Fibroblast of the aortic adventitia (primary cell): ENCODE data around the gene MSI2.

DNA sequence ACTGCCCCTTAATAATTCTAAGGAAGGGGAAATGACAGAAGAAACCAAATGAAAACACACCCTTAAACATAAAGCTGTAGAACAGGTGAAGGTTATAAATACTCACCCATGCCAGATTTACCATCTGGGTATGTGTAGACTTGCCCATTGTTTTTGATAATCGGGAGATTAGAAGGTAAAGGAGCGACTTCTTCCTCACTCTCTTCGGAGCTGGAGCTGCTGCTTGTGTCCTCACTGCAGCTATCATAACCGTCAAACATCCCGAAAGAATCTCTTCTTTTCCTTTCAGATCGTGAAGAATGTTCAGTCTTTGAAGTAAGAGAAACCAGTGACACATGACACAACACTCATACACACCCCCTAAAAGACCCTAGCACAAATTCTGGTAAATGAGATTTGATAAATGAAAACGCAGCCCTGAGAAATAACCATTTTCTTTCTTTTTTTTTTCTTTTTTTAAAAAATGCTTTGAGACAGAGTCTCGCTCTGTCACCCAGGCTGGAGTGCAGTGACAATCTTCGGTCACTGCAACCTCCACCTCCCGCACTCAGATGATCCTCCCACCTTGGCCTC, 34.9 kb downstream of the MBTD1 start:
- CAGE, long polyA plus RNA, result no peak

- CAGE, long polyA plus RNA, result no peak
Measured at GRCh38 chr17:51258624-51259071, 1.2 kb downstream of the MBTD1 start.

DNA sequence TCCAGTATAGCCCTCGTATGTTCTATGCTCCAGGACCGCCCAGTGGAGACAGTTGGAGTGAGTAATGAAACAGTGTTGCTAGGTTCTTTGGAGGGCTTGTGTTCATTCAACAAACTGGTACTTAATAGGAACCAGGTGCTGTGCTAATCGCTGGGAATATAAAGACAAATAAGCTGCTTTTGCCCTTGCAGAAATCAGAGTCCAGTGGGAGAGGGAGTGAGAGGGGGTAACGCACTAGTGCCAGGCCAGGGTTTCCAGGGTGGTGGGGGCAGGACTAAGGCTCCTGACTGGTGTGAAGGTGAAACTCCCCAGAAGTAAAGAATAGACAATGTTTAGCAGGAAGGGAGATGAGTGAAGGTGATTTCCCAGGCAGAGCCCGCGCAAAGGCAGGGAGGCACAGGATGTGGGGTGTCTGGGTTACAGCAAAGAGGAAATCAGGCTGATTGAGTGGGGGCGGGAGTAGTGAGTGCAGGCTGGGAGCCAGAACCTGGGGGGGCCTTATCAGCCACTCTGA, 167.4 kb downstream of the UTP18 start:
- CAGE, long polyA plus RNA, result no peak

GRCh38 chr17:51430493-51431084, 170.2 kb downstream of the UTP18 start:
- CAGE, long polyA plus RNA, result no peak

DNA sequence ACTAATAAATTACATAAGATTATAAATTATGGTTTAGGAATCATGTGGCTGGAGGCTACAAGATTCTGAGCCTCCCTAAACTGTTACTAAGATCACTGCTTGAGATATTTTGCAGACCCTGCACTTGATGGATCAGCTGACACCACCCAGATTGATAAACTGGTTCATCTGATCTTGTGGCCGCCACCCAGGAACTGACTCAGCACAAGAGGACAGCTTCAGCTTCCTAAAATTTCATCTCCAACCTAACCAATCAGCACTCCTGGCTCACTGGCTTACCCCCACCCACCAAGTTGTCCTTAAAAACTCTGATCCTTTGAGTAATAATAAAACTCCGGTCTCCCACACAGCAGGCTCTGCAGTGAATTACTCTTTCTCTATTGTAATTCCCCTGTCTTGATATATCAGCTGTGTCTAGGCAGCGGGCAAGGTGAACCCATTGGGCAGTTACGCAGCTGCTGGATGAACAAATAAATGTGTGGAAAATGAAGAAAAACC, 174.8 kb downstream of the UTP18 start:
- CAGE, long polyA plus RNA, result no peak

- CAGE, long polyA plus RNA, result no peak
Measured at GRCh38 chr17:51435600-51435972, 175.2 kb downstream of the UTP18 start.

- CAGE, long polyA plus RNA, result no peak
Measured at GRCh38 chr17:52389634-52390045, 231.1 kb upstream of the CA10 start.

GRCh38 chr17:55090163-55090605, 121.6 kb downstream of the STXBP4 start:
- CAGE, long polyA plus RNA, result no peak

DNA sequence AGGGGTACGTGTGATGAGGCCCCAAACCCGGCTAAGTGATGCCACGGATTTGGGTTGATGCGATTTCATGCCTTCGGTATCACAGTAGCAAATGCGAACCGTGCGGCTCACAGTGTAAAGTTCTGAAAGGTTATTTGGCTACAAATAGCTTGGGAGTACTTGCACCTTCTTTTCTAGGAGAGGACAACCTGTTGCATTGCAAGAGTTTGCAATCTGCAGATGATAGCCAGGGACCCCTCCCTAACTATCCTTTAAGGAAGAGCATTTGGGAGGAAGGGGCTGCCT, 1.5 kb downstream of the HLF start:
- CAGE, long polyA plus RNA, result no peak

DNA sequence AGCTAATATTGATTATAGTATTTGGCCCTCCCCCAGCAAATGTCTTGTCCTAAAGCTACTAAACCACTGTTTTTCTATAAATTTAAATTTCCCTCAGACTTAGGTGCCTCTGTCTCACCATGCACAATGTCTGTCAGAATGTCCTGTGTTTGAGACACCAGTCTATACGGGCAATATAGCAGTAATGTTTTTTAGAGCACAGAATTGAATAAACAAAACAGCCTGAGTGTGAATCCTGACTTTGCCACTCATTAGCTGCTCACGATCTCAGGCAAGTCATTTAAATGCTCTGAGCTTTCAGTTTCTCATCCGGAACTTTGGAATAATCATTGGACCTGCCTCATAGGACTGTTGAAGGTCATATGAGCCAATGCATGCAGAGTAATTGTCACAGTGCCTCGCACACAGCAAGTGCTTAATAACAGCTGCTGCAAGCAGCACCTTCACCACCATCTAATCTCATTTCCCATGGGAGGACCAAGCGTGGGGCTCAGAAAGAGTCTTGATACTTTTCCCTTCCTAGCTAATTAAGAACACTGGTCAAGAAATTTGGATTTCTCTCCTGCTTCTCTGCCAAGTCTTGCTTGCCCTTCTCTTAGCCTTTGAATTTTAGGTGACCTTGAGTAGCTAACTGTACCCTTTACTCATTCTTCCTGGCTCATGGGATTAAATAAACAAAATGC, 9.8 kb downstream of the HLF start:
- CAGE, long polyA plus RNA, result no peak

DNA sequence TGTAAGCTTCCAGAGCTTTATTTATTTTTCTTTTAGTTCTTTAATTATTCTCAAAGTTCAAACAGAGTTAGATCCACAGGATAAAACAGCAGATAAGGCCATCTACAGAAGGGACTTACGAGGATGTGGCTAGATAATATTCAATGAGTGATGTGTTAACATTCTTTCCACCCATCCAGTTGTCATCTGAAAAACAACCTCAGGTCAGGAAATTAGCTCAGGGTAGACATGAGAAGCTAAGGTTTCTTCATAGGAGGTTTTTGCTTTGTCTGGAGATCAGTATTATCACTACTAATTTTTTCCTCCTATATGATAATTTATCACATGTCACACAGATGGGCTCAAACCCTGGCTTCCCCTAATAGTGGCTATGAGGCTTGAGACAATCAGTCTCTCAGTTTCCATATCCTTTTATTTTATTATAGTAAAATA, 25.3 kb upstream of the MMD start:
- CAGE, long polyA plus RNA, result no peak

GRCh38 chr17:55530165-55530508, 108.5 kb upstream of the MMD start:
- CAGE, long polyA plus RNA, result no peak

DNA sequence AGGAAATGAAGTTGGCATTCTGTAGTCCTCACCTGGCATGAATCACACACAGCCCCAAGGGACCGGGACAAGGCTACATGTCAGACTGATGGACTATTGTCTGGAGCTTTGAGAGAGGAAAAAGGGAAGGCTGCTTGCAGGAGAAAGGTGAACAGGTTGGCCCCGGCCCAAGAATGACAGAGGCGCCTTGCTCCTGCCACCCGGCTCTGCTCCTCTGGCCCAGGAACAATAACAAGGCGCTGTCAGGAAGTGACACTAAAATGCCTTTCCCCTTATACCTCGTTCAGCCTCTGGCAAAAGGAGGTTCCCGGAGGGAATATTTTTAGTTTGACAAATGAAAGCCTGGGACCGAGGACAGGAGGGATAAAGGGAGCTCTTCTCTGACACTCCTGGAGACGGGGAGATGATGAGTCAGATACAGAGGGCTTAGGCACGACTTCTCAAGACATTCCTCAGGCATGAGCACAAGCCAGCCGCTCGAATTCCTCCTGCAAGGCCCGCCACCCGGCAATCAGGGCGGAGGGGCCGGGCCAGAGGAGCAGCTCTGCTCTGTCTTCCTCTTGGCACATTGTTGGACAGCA, 105.8 kb downstream of the NOG start:
- CAGE, long polyA plus RNA, result no peak

DNA sequence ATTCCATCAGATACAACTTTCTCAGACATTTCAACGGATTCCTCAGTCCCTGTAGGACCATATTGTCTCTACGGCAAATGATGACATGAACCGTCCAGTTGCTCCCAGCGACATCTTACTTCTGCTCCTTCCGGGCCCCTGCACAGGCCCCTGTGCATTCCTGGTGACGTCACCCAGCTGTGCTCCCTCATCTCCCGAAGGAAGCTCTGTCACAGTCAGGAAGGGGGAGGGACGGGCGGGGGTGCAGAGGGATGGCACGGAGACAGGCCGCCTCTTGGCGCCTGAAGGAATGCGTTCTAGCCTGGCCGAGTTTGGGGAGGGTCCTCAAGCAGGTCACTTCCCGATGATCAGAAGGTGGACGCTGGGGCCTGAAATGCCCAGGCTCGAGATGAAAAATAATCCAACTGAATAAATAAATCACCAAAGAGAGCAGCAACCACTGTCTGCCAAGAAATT, 114.1 kb downstream of the NOG start:
- CAGE, long polyA plus RNA, result no peak

GRCh38 chr17:56912017-56912855, 1.6 kb downstream of the TRIM25 start:
- CAGE, long polyA plus RNA, result no peak

- CAGE, long polyA plus RNA, result no peak
Measured at GRCh38 chr17:56917924-56918123, 4.0 kb upstream of the TRIM25 start.

DNA sequence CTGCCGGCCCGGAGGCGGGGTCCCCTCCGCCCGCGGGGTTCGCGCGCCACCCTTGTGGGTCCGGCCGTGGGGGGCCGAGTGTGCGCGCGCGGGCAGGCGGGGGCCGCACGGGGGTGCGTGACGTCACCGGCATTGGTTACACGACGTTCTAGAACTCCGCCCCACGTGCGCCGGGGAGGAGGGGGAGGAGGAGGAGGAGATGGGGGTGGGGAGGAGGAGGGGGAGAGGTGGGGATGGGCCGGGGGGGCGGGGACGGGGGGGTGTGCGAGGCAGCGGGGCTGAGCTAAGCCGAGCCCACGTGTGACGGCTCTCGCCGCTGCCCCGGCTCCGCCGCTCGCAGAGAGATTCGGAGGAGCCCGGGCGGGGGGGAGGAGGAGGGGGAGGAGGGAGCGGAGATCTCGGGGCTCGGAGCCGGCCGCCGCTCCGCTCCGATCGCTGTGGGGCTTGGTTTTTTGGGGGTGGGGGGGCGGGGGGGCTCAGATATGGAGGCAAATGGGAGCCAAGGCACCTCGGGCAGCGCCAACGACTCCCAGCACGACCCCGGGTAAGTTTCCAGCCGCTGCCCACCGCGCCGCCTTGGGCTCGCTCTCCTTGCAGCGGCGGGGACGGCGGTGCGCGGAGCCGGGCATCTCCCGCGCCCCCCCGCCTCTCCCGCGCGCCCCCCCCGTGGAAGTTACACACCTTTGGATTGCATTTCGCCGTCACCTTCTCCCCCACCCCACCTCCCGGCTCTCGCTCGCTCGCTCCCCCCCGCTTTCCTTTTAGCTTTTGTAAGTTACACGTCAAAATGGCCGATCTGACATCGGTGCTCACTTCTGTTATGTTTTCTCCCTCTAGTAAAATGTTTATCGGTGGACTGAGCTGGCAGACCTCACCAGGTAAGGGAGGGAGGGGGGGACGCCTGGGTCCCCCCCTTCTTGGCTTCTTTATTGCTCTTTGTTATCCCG, at the start of gene MSI2:
TSS of gene MSI2 (plus strand) at position 263 of the 947 bp plus-strand sequence.
- CAGE, long polyA plus RNA, result no peak

DNA sequence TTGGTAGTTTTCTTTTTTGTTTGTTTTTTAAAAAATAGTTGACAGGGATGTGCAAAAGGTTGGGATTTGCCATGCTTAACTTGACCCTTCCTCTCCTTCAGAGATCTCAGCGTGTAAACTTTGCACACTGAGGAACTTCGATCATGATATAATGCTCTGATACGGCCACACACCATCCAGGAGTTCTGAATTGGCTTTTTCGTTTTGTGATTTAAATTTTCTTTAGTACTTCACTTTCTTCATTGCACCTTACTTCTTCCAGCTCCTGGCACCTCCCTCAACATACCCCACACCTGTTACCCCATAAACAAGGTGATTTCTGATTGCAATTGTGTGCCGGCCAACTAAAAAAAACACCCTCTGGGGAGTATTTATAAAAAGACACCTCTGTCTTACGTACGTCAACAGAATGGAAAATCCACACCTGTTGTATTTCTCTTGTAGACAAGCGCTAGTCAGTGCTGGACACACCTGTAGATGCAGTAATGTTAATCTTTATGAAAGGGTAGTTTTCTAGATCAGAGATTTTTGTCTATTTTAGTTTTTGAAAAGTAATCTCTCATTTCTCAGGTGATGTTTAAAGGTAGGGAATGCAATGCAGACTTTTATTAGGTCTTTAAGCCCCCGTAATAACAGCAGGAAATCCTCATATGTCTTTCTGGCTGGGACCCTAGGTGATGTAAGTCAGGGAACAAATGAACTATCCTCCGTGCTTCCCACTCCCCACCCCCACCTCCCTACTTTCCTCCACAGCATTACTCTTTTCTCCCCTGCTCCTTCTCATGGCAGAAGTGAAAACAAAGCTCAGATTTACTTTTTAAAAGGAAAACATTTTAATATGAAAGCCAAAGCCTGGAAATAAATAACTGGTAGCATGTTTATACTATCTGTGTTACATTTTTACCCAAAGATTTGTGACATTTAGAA, 4.1 kb downstream of the MSI2 start:
- CAGE, long polyA plus RNA, result no peak

- CAGE, long polyA plus RNA, result no peak
Measured at GRCh38 chr17:57286223-57287101, 30.1 kb downstream of the MSI2 start.

DNA sequence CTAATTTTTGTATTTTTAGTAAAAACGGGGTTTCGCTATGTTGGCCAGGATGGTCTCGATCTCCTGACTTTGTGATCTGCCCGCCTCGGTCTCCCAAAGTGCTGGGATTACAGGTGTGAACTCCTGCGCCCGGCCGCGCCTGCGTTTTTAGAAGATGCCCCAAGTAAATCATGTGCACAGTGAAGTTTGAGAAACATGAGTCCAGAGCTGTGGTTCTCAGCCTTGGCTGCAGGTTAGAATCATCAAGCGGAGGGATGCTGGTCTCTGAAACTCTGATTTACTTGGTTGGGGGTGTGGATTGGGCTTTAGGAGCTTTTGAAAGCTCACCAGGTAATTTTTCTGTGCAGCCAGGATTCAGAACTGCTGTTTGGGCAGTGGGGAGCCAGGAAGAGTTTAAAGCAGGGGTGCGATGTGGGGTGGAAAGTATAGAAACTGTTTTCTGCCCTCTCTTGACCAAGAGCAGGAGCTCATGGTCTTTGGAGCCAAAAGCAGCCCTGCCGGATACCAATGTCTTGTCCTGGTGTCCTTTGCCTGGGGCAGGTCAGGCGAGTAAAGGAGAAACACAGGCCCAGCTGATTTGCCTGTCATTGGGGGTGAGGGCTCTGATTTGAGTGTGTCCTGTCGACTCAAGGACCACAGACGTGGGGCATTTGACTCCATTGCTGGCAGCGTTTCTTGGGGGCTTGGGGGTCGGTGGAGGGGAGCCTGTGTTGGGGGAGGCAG, 58.6 kb downstream of the MSI2 start:
- CAGE, long polyA plus RNA, result no peak